Hair follicular keratinocyte (primary cell): Measurements from ENCODE around the genes KBTBD8 and TMF1.

GRCh38 chr3:66998209-66999215, at the start of gene KBTBD8:
Gene KBTBD8, plus strand, starts transcription at chr3:66998307.
- RAMPAGE, long total RNA, result no peak

GRCh38 chr3:67391896-67392616, 262.4 kb downstream of the SUCLG2 start:
- RAMPAGE, long total RNA, result no peak

- RAMPAGE, long total RNA, result no peak
Measured at GRCh38 chr3:67465319-67465990, 189.0 kb downstream of the SUCLG2 start.

GRCh38 chr3:68052566-68053019, 48.5 kb downstream of the TAFA1 start:
- RAMPAGE, long total RNA, result no peak

DNA sequence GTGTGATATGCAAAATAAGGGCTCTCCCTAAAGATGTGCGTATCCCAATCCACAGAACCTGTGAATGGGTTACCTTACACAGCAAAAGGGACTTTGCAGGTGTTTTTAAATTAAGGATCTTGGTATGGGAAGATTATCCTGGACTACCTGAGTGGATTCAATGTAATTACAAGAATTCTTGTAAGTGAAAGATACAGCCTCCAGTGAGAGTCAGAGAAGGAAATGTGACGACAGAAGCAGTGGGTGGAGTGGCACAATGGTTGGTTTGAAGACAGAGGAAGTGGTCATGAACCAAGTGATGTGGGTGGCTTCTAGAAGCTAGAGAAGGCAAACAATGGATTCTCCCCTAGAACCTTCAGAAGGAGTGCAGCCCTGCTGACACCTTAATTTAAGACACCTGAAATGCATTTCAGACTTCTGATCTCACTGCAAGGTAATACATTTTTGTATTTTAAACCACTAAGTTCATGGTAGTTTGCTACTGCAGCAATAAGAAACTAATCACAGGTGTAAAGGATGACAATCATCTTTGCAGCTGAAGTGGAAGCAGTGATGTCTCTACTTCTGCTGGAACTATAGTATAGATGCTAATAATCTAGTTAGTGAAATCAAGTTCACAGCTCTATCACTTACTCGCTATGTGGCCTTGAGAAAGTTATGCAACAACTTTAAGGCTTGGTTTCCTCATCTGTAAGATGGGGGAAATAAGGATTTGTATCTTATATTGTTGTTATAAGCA, 53.7 kb downstream of the TAFA1 start:
- RAMPAGE, long total RNA, result no peak

DNA sequence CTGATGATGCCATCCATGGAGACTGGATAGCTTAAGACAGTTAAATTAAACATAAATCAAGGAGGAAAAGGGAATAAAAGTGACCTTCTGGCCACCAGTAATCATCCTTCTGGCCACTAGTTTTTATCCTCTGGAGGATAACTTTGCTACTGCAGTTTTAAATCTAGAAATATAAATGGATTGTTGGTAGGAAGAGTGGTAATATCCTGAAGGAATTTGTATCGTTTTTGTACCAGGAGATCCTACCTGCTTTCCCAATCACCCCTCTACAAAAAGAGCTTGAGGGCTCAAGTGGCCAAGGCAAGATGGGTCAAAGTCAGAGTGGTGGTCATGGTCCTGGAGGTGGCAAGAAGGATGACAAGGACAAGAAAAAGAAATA, 297.0 kb downstream of the TAFA4 start:
- RAMPAGE, long total RNA, result no peak

- RAMPAGE, long total RNA, result no peak
Measured at GRCh38 chr3:69047160-69048348, 4.6 kb downstream of the TMF1 start.

- RAMPAGE, long total RNA, result no peak
Measured at GRCh38 chr3:69051750-69052638, at the start of gene TMF1. Gene TMF1, minus strand, starts transcription at chr3:69052333.

GRCh38 chr3:69058504-69058937, 6.4 kb upstream of the TMF1 start:
- RAMPAGE, long total RNA, result no peak

- RAMPAGE, long total RNA, result no peak
Measured at GRCh38 chr3:69178935-69179775, 56.8 kb upstream of the LMOD3 start.

GRCh38 chr3:69352038-69353125, 33.5 kb downstream of the FRMD4B start:
- RAMPAGE, long total RNA, result no peak

DNA sequence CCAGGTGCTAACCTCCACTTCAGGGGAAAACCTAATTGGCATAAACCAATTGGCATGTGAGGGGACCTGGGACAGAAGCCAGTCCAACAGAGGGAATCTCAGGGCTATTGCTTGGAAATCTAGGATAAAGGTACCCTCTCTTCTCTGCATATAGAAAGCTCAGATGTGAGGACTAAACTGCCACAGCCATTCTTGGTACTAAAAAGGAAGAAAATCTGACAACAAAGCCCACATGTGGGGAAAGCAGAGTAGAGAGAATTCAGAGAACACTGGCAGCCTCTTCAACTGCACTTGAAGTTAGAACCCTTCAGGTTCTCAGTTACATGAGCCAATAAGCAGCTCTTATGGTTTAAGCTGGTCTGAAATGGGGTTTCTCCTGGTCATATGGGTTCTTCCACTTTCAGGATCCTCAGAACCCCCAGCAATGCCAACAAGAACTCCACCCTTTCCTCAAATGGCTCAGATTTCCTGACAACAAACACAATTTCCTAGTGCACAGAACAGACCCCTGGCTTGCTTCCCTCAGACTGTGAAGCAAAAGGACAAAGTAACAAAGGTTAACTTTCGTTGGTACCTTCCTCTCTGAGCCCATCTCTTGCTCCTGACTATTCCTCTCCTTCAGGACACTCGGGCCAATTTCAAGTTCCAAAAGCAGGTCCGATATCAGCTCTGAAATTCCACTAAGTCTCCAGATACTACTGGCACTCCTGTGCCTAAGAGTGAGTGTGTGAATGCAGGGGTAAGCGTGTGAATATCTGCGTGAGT, 23.9 kb upstream of the FRMD4B start:
- RAMPAGE, long total RNA, result no peak

GRCh38 chr3:69746540-69747118, 7.4 kb downstream of the MITF start:
- RAMPAGE, long total RNA, result no peak

- RAMPAGE, long total RNA, result no peak
Measured at GRCh38 chr3:69747891-69748247, 8.6 kb downstream of the MITF start.

DNA sequence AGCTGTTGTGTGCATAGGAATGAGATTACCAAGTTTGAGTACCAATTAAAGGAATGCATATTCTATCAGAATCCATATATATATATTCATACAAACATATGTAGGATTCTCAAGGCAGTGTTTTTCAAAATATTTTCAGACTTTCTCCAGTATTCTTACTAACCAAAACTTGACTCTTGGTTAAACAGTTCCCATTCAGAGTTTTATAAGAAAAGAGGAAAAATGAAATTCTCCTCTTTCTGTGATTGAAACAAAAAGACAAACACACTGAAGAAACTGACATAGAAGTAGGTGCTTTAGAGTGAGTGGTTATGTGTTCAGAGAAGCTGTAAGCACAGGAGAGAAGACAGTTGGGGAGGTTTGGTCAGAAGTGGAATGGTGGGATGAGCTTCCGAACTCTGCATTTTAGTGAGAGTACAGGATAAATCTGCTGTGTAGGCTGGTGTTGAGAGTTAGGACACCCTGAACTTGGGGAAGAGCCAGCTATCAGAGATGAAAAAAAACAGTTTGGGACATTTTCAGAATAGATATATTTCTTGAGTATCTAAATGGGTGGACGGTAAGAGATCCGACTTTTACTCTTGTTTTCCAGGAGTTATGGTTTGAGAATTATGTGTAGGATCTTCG, 18.0 kb downstream of the MITF start:
- RAMPAGE, long total RNA, result no peak

- RAMPAGE, long total RNA, result no peak
Measured at GRCh38 chr3:70011598-70012063, 272.4 kb downstream of the MITF start.

- RAMPAGE, long total RNA, result no peak
Measured at GRCh38 chr3:71119977-71120554, 463.5 kb downstream of the FOXP1 start.

GRCh38 chr3:71130411-71131434, 452.8 kb downstream of the FOXP1 start:
- RAMPAGE, long total RNA, result no peak

- RAMPAGE, long total RNA, result no peak
Measured at GRCh38 chr3:71165576-71165921, 418.0 kb downstream of the FOXP1 start.

DNA sequence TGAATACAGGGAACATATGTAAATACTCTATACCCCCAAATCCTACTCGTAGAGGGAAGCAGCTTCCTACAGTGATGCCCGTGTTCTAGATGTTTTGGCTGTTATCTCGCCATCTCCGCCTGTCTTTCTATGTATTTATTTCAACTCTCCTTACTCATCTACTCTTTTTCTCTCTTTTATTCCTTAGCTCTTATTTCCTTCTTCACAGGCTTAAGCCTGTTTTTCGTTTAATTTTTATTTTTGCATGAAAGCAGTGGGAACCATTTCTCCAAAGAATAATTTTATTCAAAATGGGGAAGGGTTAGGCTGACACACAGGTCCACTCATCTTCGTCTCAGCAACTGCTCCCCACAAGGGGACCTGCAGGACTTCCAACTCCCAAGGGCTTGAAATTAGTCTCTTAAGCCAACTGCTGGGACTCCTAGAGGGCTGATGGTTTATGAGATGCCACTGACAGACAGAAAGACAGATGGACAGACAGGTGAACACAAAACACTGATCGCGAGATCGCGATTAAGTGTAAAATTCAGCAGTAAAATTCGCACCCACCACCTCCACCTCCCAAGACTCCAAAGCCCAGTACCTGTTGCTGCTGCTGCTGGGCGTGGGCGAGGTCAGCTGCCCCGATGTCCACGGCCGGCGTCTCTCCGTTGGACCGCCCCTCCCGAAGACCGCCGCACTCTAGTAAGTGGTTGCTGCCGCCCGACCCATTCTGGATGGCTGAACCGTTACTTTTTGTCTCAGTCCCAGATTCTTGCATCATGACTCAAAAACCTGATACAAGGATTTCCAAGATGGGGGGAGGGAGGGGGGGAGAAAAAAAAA, 385.7 kb downstream of the FOXP1 start:
- RAMPAGE, long total RNA, result no peak